Measurements from ENCODE around the gene PTPN12.

DNA sequence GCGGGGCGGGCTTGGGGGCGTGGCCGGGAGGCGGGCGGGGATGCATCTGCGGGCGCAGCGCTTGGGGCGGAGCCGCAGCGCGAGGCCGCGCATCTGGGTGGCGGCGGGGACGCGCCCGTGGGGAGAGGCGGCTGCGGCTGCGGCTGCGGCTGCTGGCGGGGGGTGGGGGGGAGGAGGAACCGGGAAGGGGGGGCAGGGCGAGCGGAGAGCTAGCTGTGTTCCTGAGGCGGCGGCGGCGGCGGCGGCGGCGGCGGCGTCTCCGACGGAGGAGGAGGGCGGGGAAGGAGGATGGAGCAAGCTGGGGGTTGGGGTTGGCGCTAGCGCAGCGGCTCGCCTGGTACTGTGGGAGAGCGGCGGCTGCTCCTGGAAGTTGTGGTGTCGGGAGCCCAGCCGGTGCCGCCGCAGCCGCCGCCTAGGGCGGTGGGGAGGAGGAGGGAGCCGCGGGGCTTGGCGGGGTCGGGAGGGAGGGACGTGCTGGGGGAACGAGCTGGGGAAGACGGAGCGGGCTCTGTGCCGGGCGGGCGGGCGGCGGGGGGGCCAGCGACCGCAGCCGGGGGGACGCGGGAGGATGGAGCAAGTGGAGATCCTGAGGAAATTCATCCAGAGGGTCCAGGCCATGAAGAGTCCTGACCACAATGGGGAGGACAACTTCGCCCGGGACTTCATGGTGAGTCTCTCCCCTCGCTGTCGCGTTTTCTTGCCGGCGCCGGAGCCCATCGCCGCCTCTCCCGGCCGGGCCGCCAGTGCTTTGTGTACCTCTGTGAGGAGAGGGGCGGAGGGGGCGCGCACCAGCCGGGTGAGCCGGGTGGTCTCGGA lies at the start of gene PTPN12:
Gene PTPN12 (plus strand): TSS at position 317 of the 816 bp plus-strand sequence.
- PRO-cap = bidirectional peak, plus-strand start at position 98 of the sequence, minus-strand start outside the sequence; unidirectional peak, plus-strand start at position 345 of the sequence; unidirectional peak, plus-strand start at position 404 of the sequence

- PRO-cap = no peak
Measured at GRCh38 chr7:77601360-77602253, 64.5 kb downstream of the PTPN12 start.

DNA sequence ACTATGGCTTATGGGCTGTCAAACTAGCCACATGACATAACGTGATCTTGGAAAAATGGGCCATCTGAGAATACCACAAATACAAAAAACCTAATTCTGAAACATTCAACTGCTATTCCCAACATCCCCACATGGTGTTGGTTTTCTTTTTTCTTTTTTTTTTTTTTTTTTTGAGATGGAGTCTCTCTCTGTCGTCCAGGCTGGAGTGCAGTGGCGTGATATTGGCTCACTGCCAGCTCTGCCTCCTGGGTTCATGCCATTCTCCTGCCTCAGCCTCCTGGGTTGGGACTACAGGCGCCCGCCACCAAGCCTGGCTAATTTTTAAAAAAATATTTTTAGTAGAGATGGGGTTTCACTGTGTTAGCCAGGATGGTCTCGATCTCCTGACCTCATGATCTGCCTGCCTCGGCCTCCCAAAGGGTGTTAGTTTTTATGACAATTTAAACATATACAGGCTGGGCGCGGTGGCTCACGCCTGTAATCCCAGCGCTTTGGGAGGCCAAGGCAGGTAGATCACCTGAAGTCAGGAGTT lies 17.3 kb upstream of the RSBN1L start:
- PRO-cap = no peak

GRCh38 chr7:77717468-77718159 lies 21.4 kb downstream of the RSBN1L start:
- PRO-cap = no peak

DNA sequence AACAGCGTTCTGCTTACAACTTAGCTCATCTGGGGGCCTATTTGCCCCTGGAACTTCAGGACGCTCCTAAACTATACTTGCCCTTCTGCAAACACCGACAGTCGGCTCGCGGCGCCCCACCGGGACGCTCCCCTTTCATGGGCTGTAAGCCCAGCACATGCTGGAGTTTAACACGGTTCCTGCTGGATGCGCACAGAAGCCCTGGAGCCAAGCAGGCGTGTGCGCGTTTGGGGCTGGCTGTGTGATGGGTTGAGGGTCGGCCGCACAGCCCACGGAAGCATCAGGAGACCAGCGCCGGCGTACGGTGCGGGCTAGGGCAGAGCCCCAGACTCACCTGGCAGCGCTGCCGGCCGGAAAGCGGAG lies 333 bp downstream of the TMEM60 start:
- PRO-cap = no peak

DNA sequence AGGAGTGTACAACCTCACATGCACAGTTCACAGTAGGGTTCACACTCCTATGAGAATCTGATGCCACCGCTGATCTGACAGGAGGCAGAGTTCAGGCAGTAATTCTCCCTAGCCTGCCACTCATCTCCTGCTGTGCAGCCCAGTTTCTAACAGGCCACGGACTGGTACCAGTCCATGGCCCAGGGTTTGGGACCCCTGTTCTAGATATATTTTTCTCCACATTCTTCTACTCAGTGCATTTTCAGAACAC lies 119.0 kb downstream of the GNAT3 start:
- PRO-cap = no peak

DNA sequence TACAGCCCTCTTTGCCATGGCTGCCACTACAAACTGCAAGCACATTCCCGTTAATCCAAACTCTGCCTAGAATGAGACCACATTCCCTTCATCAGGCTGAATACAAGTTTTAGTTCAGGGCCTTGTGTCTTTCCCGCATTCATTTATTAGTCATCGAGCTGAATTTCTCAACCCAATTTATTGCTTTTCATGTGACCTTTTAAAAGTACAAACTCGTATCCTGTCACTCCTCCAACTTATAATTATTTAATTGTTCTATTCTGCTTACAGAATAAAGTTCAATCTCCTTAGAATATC lies 23.4 kb upstream of the CD36 start:
- PRO-cap = no peak

DNA sequence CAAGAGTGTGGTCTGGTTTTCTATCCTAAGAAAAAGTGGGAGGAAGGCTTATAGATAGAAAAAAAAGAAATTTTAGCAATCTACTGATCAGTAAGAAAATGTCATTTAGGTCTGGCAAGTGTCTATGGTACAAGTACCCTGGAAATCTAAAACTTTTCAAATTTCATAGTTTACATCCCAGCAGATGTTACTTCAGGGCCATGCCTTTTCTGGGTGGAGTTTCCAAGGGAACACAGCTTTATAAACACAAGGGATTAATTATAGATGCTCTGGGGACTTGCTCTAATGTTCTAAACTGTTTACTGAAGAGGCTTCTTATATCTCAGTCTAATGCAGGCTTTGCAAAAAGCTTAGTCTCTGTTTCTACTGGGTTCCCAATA lies 3.1 kb downstream of the CD36 start:
- PRO-cap = no peak

DNA sequence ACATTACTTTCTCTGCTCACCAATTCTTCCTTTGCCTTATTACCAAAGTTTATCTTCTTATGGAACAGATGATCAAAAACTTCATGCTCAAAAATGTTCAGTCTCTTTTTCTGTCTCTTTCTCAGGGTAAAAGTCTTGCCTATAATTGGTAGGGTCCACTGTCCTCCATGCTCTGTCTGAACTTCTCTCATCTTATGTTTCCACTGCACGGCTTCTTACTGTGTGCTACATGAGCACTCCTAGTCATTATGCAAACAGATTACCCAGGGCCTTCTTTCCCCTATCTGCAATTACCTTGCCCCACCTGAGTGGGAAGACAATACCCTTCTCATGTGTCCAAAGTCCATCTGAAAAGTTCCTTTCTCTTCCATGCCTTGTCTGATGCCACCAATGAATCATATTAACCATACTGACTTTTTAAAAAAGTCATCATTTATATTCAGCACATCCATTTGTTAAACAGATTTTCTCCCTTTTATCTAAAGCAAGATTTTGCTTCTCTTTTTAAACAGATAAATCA lies 48.9 kb downstream of the SEMA3C start:
- PRO-cap = no peak

- PRO-cap = no peak
Measured at GRCh38 chr7:81846257-81847132, 76.6 kb upstream of the HGF start.

- PRO-cap = no peak
Measured at GRCh38 chr7:82286172-82286900, 157.2 kb downstream of the CACNA2D1 start.

- PRO-cap = no peak
Measured at GRCh38 chr7:82391945-82392553, 51.5 kb downstream of the CACNA2D1 start.

DNA sequence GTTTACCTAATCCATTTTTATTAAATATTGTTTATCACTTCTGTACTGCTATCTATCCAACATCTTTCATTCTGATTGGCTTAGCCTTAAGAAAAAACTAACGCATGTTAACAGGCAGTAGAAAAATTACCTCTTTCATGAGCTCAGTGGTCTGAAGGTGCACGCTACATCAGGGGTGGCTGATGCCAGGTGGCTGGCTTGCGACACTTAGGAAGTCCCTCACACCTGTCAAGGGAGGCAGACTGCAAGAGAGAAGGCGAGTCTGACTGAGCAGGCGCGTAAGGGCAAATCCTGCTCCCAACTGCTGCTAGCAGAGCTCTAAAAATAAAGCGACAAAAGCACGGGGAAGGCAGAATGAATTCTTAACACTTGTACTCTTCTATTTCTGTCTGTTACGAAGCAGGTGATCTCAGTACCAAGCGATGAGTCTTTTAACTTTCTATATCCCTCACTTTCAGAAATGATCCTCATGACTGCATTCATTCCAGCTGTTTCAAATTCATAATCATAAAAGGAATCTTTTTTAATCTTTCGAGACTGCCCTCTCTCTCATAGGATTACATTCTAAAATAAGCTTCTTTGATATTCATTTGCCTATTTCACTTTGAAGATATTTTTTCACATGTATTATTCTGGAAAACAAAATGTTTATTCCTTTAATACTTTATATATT lies 33.1 kb downstream of the CACNA2D1 start:
- PRO-cap = no peak

DNA sequence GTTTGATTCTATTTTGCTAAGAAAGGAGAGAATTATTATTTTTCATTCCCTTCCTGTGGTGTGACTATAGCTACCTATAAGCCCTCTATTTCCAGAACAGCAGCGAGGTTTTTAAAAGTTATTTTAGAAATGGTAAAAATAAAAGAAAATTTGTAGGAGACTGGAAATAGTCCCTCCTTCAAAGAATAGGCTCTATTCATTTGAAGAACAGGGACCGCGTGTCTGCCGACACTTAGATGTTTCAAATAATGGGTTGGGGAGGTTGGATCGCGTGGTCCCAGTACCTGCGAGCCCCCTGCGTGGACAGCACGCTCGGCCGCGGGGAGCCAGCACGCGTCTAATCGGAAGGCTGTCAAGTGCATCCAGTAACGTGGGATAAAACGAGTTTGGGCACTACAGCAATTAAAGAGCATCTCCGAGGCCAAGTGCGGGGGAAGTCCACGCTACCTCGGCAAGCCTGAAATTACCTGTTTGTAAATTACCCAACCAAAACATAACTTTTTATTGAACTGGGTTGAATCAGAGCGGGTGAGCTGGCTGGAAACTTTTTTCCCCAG lies 1.0 kb downstream of the CACNA2D1 start:
- PRO-cap = no peak

DNA sequence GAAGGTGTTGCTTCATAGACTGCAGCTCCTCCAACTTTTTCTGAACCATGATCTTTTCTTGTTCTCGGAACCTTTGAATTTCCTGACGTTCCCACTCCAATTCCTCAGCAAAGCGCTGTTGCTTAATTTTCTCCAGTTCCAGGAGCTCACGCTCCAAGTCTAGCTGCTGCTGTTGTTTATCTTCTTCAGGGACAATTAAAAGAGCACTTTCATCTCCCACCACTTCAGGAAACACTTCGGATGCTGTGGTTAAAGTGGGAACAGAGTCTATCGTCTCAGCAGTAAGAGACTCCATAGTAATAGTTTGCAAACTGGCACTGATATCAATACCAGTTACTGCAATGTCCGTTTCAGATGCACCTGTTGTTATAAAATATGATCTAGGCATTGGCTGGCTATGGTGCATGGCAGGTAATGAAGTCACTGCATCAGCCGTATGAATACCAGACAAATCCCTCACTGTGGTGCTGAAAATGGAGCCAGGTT lies 211.9 kb downstream of the PCLO start:
- PRO-cap = no peak

DNA sequence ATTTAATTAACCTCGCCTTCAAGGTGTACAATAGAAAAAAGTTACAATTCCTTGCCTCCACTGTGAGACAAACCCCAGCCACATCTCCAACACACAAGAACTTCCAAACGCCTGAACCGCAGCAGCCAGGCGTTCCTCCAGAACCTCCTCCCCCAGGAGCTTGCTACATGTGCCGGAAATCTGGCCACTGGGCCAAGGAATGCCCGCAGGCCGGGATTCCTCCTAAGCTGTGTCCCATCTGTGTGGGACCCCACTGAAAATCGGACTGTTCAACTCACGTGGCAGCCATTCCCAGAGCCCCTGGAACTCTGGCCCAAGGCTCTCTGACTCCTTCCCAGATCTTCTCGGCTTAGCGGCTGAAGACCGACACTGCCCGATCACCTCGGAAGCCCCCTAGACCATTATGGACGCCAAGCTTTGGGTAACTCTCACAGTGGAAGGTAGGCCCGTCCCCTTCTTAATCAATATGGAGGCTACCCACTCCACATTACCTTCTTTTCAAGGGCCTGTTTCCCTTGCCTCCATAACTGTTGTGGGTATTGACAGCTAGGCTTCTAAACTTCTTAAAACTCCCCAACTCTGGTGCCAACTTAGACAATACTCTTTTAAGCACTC lies 187.1 kb downstream of the SEMA3E start:
- PRO-cap = no peak

GRCh38 chr7:84149969-84151106 lies 44.3 kb downstream of the SEMA3A start:
- PRO-cap = no peak

DNA sequence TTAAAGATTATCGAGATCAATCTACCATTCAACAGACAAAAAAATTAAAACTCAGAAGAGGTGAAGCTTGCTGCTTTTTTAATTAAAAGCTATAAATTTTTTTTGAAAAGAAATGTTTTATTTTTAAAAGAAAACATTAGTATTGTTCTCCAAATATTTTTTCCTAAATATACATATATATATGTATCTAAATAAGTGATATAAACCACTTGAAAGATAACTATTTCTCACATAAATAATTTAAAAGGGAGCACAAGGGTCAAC lies 78.8 kb upstream of the SEMA3D start:
- PRO-cap = no peak

DNA sequence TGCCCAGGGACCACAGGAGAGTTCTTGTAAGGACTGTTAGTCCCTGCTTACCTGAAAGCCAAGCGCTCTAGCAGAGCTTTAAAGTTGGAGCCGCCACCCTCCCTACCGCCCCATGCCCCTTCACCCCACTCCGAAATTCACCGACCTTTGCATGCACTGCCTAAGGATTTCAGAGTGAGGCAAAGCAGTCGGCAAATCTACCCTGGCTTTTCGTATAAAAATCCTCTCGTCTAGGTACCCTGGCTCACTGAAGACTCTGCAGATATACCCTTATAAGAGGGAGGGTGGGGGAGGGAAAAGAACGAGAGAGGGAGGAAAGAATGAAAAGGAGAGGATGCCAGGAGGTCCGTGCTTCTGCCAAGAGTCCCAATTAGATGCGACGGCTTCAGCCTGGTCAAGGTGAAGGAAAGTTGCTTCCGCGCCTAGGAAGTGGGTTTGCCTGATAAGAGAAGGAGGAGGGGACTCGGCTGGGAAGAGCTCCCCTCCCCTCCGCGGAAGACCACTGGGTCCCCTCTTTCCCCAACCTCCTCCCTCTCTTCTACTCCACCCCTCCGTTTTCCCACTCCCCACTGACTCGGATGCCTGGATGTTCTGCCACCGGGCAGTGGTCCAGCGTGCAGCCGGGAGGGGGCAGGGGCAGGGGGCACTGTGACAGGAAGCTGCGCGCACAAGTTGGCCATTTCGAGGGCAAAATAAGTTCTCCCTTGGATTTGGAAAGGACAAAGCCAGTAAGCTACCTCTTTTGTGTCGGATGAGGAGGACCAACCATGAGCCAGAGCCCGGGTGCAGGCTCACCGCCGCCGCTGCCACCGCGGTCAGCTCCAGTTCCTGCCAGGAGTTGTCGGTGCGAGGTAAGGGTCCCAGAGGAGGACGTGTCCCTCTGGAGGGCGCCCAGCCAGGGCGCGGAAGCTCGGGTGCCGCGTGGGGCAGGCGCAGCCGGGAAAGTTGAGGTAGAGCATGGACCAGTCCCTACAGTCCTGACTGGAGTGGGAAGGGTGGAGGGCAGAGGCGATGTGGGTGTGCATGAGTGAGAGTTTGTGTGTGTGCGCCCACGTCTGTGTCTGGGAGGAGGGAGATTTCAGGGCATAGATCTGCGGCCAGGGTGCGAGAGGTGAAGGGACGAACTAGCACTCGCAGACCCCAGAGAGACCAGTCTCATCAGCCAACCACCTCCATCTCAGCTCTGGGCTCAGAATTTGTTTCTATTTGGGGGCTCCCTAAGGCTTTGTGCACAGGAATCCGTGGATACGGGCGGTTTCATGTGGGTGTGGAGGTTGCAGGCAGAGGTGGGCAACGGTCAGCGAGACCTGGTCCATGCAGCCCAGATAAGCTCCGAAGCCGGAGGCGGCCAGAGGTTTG lies 792 bp downstream of the GRM3 start:
- PRO-cap = no peak

DNA sequence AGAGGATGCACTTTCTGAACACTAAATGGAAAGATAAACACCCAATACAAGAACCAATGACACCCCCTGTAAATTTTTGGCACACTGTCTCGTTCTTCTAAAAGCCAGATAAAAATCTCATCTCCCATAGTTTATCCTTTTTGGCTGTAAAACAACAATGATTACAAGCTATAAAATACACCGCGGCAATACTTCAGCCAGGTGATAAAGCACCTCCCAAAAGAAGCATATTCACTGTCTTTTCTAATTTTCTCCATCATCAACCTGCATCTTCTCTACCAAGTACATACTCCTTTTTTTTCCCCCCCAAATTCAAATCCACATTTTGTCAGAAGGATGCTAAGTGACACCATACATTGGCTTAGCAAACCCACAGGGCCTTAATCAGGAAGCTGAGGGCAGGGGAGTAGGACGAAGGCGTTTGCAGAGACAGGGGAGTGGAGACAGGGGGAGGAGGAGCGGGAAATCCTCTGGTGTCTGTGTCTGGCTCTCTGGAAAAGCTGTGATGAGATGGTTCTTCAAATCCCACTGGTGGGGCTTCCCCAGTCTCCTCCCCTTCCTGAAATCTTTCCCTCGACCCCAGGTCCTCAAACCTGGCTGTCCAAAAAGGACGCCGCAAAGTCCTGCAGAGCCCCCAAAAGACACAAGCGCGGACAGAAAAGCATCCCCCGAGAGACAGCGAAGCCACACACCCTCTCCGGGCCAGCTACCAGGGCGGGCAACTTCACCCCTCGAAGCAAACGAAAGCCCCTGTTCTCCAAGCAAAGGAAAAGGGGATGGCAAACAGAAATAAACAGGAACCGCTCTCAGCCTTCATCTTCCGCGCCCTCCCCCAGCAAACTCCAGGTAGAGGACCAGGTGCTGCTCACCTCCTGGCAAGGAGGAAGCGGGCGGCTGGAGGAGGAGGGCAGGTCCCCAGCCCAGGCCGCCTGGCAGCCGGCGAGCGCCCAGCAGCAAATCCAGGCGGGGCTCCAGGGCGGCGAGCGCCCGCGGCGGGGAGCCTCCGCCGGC lies 693 bp downstream of the ELAPOR2 start:
- PRO-cap = no peak

All from mesenteric fat pad (tissue), 1 donor.